SJSA1 (cell line): ENCODE measurements around the gene KATNA1.

DNA sequence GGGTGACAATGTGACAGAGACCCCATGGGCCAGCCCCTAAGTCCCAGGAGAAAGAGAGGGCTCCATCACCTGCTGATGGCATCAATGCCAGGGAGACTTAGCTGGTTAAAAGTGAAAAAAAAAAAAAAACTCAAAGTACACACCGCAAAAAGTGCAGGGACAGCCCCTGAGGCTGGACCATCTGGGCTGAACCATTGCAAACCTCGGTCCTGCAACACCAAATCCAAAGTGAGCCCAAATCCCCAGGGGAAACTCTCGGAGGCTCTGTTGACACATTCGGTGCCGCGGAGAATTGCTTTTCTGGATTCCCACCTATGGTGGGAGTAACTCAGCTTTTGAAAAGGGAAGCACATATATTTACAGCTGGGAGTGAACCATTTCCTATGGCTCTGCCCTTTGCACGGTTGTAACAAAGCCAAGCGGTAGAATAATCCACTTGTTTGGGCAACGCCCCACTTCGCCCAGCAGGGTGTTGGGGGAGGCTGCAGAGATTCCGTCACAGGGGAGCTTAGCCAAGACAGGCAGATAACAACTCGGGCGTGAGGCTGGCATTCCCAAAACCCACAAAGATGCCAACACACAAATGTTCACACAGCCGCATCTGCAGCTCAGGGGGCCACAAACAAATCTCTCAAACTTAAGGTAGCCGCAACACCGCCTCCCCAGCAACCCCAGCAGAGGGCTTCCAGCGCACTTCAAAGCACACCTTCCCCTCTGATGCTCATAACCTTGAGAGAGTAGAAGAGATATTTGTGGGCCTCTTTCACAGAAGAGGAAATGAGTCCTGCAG lies 11.6 kb downstream of the ZC3H12D start:
- RAMPAGE, long total RNA, result no peak

DNA sequence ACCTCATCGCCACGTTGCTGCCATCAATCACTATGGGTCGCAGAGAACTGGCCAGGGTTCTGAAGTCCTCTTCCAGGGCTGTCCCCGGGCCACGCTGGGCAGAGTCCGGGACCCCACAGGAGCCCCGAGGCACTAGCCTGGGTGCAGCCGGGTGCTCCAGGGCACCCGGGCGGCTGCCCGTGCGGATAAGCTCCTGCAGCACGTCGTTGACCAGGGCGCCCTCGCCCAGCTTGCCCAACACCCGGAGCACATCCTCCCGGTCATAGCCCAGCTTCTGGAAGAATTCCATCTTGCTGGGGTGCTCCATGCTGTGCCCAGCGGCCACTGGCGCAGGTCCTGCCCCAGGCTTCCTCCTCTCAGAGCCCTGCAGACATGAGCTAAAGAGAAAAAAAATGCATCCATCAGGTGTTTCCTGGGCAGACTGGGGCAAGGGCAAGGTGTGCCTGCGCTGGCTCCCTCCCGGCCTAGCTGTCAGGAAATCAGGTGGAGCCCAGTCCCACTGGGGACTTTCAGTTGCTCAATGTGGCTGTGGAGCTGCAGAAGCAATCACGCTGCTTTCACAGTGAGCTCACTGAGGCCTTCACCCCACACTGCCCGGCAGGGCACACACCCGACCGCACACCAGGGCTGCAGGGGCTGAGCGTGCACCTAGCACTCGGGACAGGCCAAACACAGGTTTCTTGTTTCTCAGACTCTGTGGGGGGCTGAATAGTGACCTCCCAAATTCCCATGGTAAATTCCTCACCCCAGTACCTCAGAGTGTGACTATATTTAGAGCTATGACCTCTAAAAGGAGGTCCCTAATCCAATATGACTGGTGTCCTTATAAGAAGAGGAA lies 10.4 kb downstream of the ZC3H12D start:
- RAMPAGE, long total RNA, result no peak

DNA sequence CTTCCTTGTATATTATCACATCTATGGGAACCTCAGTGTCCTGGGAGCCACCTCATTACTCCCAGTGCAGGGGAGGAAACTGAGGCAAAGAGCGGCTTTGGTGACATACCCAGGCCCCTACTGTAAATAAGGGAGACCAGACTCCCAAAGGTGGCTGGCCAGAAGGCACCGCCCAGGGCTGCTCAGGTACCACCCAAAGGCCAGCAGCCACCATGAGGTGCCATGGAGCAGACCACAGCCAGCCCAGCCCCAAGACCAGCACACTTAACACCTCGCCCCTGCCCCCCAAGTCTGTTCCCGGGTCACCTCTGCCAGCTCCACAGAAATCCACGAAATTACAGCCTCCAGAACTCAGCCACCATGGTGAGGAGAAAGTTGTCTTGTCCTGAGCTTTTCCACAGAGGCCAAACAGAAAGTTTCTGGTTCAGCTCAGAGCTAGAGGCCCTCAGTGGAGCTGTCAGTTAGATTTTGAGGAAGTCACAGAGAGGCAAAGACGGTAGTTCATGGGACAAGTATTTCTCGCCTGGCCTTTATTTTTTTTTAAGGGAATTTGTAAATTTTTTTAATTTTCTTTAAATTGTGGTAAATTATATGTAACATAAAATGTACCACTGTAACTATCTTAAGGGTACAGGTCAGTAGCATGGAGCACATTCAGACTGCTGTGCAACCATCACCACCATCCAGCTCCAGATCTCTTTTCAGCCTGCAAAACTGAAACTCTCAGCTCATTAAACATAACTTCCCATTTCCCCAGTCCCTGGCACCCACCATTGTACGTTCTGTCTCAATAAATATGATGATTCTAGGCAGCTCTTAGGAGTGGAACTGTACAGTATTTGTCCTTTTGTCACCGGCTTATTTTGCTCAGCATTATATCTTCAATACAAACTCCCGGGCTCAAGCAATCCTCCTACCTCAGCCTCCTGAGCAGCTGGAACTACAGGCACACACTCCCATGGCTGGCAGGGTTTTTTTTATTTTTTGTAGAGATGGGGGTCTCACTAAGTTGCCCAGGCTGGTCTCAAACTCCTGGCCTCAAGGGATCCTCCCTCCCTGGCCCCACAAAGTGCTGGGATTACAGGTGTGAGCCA lies 1.7 kb downstream of the ZC3H12D start:
- RAMPAGE, long total RNA, result no peak

DNA sequence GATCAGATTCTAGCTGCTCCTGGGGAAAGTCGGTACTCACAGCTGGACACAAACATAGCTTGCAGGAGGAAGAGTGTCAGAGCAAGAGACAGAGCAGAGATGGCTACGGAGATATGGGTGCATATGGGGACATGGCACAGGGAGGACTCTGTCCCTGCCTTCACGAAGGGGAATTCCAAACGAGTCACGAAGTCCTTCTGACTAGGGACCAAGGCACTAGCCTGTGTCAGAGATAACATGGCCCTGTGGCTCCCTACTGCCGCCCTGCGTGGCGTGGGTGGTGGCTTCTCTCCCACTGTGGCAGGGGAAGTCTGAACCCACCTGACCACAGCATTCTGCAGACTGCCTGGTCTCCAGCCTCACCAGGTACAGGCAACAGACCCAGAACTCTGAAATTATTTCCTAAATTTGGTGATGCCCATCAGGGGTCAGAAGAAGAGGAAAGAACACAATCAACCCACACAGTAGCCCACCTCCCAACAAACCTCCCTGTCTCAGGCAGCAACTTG lies 576 bp upstream of the ZC3H12D start:
- RAMPAGE, long total RNA, result no peak

- RAMPAGE, long total RNA, result no peak
Observed at GRCh38 chr6:149568057-149568342, 1.8 kb downstream of the GINM1 start.

DNA sequence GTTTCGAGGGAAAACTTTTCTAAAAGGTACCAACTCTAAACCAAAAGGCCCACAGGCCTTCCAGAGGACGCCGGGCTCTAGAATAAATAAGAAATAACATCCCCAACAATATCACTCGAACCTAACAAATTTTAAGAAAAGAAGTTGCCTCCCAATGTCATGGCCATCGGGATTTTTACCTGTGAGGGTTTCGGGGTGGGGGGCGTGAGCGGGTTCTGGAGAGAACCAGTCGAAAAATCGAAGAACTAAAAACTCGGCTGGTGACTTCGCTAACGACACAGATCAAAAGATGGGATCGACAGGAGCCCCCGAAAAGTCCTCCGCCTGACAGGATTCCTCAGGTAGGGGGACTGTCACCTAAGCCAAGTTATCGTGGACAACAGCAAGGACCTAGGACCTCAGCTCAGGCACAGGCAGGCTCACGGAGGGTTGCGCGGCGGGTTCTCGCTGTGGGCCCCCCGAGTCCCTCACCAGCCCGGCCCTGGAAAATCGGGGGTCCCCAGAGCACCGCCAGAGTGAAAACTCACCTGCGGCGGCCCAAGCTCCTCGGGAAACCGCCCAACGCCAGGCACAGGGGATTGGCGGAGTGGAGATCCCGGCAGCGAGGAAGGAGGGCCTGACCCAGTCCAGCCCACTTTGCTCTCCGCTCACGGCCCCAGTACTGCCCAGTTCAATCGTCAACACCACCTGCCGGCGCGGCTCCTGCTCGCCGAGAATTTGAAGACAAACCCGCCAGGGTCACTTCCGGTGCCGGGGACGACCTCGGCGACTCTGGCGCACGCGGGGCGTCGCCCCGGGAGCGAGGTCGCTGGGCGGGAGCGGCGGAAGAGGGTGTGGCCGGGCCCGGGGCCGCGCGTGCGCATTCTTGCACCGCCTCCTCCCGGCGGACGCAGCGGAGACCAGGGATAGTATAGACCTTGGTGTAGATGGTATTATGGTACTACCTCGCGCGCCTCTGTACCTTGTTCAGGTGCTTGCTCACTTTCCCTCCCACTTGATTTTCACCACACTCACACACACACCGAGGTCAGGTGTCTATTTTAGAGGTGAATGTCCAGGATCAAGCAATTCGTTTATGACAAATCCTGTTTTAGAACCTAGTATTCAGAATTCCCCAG lies at the start of gene KATNA1:
KATNA1 (minus strand) TSS at position 773 of the 1,118 bp plus-strand sequence.
- RAMPAGE, long total RNA, result start-site peak on the minus strand centred at position 760 of the sequence, 130 bp wide, 278 and 120 reads in 2 replicates

GRCh38 chr6:149679731-149680284 lies 31.3 kb upstream of the KATNA1 start:
- RAMPAGE, long total RNA, result no peak

DNA sequence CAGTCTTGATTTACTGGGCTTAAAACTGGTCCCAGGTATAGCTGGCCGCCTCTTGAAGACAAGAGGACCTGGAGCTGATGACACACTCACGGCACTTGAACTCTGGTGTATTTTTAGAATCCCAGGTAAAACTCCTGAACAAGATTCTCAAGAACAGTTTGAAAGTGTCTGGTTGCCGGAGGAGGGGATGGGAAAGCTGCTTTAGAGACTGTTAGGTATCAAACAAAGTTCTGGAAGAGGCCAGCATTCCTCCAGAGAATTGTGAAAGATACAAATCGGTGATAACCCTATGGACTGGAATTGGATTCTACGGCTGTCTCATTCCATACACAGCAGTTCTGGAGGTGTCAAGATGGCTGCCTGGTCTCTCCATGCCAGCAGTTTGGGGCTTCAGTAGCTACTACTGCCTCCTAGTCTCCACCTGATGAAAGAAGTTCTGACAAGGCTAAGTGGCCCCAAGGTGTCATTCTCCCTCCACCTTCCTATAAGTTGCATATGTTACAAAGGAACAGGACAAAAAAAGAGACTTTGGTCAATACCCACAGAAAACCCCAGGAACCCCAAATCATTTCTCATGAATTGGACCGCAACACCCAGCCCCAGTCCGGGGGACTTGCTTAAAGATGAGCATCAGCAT lies 40.5 kb downstream of the LRP11 start:
- RAMPAGE, long total RNA, result no peak

DNA sequence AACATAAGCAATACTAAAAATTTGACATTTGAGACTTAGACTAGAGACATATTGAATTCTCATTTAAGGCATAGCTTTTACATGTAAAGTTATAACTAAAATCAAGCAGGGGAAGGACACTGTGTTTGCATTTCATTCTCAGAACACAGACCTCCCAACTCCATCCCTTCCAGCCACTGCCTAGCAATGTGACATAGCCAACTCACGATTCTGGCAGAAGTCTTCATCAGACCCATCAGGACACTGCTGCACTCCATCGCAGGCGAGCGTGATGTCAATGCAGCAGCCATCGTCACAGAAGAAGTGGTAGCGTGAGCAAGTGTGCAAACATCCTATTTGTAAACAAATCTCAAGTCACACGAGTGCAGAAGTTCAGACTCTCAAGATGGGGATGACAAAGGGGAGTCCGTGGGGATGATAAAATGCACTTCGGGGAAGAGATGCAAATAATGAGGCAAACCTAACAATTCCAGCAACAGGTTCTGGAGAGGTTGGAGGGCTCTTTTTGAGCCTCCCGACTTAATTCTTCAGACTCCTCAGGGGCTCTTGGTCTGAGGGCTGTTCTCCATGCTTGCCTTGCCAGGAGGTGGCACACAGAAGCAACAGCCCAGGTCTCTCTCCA lies 26.9 kb downstream of the LRP11 start:
- RAMPAGE, long total RNA, result no peak

DNA sequence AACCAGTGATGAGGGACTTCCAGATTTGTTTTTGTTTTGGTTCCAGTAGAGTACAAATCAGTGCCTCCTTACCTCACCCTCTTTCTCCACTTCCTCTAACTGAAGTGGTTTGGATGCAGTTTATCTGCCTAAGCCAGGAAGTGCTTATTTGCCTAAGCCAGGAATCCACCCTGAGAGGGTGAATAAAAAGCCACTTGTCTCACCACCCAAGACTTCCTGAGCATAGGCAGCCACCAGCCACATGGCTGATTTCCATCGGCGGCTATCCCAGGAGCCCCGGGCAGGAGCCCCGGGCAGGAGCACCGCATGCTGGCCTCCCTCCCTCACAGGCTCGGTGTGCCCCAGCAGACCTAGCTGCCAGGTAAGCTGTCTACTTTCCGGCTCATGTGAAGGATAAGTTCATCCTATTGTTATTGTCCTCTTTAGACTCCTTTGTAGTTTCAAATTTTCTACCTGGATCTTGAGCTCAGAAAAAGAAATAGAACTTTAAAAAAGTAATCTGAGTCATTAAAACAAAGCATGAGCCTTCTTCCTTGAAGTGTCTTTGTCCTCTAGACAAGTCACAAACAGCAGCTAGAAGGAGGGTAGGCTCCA lies 11.9 kb downstream of the LRP11 start:
- RAMPAGE, long total RNA, result no peak

DNA sequence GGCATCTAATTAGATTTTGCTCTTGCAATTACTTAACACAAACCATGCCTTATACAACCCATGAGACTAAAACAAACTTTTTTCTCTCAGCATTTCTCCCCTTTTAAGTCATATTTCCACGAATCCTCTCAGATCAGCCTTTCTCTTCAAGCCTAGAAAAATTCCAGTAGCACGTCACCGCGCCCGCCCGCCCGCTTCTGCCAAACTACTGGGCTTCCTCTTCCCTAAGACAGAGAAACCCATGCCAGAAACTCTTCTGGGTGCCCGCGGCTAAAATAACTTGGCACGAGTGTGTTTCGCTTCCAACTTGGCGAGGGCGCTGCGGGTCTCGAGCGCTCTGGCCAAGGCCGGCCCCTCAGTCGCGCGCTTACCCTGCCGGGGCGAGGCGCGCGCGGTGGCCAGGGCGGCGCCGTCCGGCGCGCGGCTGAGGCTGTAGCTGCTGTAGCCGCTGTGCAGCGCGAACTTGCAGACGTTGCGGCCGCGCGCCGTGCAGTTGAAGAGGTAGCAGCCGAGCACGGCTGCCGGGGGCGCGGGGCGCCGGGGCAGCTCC lies 1.0 kb downstream of the LRP11 start:
- RAMPAGE, long total RNA, result no peak

DNA sequence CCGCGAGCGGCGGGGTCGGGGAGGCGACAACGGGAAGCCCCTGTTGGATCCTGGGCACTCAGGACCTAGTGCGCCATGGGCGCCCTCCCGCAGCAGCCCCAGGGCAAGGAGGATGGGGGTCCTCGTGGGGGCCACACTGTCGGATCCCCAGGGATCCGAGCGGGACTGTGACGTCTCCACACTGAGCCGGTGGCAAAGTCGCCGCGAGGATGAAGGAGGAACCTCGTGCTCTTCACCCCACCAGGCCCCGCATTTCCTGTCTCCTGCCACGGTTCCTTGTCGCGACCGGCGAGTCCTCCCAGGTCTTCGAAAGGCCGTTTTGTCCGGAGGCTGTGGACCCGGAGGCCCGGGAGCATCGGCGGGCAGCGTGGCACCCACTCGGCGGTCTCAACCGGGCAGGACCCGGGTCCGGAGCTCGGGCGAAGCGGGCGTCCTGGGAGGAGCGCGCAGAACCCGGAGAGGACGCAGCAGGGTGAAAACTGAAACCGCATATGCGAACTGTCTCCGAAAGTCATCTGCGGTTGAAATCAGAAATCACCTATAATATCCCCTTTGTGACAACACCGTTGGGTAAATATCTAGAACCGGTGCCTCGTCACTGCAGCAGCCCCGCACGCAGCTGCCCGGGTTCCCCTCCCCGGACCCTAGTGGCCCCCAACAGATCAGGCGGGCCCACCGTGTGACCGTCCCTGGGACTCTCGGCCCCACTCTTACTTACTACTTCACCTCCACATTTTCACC lies 3.2 kb upstream of the ULBP2 start:
- RAMPAGE, long total RNA, result no peak

DNA sequence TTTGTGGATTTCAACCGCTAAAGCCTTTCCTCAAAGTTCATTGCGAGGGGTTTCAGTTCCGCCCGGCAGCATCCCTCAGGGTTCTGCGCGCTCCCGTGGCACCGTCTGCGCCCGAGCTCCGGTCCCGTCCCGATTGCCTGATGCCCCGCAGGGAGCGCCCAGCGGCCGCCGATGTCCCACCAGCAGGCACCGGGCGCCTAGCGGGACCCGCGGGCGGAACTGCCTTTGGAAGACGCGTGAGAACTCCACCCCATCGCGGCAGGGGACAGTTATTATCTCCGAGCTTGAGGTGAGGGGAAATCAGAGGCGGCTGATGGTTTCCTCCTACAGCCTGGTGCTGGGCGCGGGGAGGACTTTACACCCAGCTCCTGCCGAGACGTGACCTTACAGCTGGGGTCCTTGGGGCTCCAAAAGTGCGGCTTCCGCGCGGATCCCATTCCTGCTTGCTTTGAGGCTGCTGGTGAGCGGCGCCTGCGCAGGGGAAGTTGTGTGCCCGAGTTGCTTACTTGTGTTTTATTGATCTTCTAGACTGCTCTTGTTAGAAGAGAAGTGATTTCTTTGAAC lies 27.1 kb downstream of the ULBP1 start:
- RAMPAGE, long total RNA, result no peak

GRCh38 chr6:150069697-150069934 lies 695 bp upstream of the ULBP3 start:
- RAMPAGE, long total RNA, result no peak

- RAMPAGE, long total RNA, result no peak
Observed at GRCh38 chr6:150115654-150115887, 27.3 kb upstream of the PPP1R14C start.

- RAMPAGE, long total RNA, result no peak
Observed at GRCh38 chr6:150197002-150197518, 54.2 kb downstream of the PPP1R14C start.

DNA sequence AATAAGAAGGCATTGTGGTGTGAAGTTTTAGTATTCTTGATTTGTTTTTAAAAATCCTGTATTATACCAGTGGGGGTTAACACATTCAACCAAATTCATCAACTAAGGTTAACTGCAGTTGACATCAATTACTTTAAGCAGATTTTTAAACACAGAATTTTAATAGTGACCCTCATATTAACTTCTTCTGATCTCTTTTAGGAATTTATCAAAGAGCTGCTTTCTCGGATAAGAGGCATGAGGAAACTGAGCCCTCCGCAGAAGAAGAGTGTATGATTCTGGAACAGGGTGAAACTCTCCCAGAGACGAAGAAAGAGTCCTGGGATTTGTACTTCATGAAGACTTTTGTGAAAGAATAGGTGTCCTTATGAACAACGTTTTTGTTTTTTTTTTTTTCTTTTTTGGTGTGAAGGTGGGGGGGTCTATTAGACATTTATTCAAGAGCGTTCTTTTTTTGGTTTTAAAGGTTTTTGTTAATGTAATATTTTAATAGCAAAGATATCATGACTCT lies 105.8 kb downstream of the PPP1R14C start:
- RAMPAGE, long total RNA, result no peak

DNA sequence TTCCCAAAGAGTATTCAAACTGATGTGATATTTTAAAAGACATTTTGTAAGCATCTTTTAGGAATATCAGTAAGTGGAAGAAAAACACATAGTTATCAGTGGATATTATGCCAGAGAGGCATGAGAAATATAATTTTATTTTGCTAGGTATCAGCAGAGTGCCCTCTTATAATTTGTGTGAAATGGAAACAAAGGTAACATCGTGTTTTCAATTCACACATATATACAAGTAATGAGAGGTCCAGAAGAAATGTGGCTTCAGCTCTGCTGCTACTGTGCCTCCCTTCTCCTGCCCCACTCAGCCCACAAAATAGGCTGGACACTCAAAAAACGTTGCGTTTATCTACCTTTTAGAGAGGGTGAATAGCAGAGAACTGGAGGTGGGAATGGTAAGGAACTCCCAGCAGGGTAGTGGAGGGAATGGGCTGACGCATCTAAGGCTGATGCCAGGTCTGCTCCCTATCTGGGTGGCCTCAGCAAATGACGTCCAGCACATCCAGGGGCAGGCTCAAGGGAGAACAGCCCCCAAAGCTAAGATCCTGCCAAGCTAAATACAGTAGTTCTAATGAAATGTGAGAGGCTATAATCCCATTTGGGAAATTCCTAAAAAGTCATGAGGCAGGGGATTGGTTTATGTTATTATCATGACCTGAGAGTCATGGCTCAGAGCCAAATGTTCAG lies 34.4 kb downstream of the IYD start:
- RAMPAGE, long total RNA, result no peak

GRCh38 chr6:150600069-150601180 lies 740 bp downstream of the PLEKHG1 start:
- RAMPAGE, long total RNA, result no peak

DNA sequence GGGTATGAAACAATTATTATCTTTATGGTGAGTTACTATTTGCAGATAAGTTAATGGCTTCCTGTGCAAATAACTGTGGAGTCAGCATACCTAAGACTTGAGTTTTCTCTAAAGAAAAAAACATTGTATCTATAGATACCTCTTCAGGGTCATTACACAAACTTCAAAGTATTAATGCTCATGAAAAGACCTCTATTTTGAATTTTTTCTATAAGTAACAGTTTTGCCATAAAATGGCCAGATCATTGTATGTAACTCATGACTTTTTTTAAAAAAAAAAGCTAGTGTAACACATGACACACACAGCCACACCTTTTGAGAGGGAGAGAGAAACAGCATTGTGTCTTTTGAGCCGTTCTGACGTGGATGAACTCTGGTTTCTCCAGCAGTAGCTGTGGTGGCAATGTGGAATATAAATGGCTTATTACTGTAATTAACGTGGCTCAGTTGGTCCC lies 36.4 kb downstream of the PLEKHG1 start:
- RAMPAGE, long total RNA, result no peak